Cardiac atrium fibroblast (primary cell): ENCODE results near the gene ANKRD11.

- RAMPAGE, long total RNA = no peak
Observed at GRCh38 chr16:89103114-89103550, 9.5 kb downstream of the ACSF3 start.

- RAMPAGE, long total RNA = no peak
Observed at GRCh38 chr16:89156778-89157286, 14.7 kb upstream of the CDH15 start.

DNA sequence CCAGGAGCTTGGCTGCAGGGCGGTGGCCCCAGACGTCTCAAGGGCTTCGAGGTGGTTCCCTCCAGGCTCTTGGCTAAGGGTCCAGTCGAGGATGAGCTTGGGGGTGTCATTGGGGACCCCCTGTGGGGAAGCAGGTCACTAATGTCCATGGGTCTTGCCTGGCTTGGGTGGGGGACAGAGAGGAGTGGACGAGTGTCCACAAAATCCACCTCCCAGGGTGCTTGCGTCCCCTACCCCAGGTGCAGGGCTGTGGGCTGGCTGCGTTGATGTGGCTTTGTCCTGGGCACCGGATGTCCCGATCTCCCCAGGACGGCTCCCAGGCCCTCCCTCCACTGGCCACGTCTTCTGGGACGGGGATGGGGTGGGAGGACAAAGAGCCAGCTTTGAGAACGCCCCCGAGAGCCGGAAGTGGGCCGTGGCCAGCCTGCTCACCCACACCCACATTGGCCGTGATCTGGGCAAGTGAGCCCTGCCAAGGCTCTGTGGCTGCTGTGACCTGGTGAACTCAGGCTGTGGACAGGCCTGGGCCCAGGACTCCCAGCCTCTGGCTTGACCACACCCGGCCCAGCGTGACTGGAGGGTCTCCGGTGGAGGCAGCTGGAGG lies 3.2 kb downstream of the CDH15 start:
- RAMPAGE, long total RNA = no peak

DNA sequence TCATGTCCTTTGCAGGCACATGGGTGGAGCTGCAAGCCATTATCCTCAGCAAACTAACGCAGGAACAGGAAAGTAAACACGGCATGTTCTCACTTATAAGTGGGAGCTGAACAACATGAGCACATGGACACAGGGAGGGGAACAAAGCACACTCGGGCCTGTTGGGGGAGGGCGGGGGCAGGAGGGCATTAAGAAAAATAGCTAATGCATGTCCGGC lies 28.9 kb downstream of the ZNF778 start:
- RAMPAGE, long total RNA = no peak

DNA sequence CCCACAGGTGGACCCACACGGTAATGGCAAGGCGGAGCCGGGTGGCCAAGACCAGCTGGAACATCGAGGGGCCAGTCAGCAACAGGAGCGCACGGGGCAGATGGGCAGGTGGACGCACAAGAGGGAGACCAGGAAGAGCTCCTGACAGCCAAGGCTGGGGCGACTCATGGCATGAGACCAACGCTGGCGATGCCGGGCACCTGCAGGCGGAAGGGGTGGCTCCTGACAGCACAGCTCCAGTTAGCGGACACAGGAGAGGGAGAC lies 58.5 kb downstream of the ZNF778 start:
- RAMPAGE, long total RNA = no peak

- RAMPAGE, long total RNA = no peak
Observed at GRCh38 chr16:89291333-89291956, 73.9 kb downstream of the ZNF778 start.

DNA sequence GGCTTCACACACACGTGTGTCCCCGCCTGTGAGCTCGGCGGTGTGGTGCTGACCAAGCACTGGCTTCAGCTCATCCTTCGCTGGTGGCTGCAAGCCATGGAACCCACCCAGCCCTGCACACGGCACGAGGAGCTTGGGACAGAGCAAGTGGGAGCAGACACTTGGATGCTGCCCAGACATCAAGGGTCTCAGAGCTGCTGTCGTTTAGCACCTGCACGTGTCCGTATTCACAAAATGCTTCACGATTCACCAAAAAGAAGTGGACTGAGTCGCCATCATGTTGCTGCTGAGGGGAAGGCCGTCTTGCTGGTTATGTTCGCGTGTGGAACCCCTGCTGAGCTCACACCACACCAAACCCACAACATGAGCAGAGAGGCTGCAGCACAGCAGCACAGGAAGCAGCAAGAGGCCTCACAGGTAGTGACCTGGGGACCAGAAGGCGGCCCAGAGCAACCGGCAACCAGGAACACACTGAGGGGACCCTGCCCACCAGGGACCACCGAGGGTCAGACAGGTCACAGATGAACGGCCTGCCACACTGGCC lies 98.1 kb downstream of the ZNF778 start:
- RAMPAGE, long total RNA = no peak

DNA sequence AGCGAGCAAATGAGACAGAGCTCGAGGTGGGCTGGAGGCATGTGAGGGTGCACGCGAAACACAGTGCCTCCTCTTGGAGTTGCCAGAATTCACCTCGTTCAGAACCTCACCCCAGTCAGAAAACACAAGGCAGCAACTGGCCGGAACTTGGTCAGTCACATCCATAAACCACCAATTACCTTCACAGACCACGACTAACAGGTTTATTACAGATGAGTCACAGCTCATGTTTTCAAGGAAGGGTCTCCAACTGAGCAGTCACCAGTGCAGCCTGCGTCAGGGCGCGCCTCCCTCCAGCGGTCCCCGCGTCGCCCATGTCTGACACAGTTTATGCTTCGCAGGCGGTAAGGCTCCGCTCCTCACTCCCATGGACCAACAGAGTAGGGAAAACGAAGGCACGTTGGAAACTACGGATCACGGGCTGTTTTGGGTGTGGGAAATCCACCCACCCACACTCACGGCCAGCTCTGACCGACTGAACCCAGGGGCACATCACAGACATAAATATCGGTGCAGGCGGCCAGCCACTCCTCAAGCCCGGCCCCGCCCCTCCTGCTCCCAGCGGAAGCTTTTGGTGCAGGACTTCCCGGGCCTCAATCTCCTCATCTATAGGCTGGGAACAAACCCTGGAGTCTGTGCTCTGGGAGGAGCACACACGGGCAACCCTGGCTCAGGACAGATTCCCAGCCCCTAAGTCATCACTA lies 126.2 kb downstream of the ZNF778 start:
- RAMPAGE, long total RNA = no peak

- RAMPAGE, long total RNA = no peak
Observed at GRCh38 chr16:89372717-89373198, 117.6 kb downstream of the ANKRD11 start.

DNA sequence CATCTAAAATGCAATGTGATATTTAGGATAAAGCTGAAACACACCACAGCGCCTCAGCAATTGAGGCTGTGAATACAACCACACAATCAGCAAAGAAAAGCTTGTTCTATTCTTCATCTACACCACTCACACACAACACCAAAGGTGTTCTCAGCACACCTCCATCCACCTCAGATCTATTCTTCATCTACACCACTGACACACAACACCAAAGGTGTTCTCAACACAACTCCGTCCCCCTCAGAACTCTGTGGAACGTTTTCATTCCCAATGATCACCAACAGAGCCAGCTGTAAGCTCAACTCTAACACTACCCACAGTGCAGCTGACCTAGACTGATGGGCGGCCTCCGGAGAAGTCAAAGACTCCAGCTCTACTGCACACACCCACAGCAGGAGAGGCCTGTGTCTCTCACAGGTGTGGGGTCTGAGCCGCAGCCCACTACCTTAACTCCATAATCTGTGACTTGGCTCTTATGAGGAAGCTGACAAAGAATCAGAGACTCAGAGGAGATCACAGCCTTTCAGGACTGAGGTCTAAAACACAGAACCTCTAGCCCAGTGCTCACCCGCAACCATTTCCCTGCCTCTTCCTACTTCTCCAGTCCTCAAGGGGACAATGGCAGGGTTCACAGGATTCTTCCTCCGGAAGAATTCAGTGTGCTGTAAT lies 50.7 kb downstream of the ANKRD11 start:
- RAMPAGE, long total RNA = no peak

- RAMPAGE, long total RNA = no peak
Observed at GRCh38 chr16:89474405-89475160, 15.8 kb downstream of the ANKRD11 start.

- RAMPAGE, long total RNA = no peak
Observed at GRCh38 chr16:89489967-89490753, at the start of gene ANKRD11. ANKRD11 (minus strand) TSS chr16:89490561.

GRCh38 chr16:89506749-89507327 lies 1.4 kb upstream of the SPG7 start:
- RAMPAGE, long total RNA = no peak

- RAMPAGE, long total RNA = no peak
Observed at GRCh38 chr16:89523483-89524385, 15.5 kb downstream of the SPG7 start.

DNA sequence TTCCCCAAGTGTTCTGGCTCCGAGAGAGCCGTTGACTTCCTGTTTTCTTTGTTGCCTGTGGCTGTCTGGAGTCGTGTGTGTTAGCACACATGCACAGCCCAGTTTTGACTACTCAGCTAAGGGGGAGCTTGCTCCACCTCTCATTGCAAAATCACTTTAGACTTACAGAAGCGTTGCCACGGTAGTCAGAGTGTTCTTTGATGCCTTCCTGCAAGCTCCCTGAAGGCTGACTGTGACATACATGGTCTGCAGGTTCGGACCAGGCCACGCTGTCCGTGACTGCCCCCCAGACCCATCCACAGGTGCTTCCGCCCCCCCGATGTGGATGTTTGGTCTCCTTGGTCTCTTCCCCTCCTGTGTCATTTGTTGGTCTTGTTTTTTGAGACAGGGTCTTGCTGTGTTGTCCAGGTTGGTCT lies 25.9 kb upstream of the RPL13 start:
- RAMPAGE, long total RNA = no peak

GRCh38 chr16:89556746-89558109 lies 3.3 kb upstream of the RPL13 start:
- RAMPAGE, long total RNA = no peak

- RAMPAGE, long total RNA = no peak
Observed at GRCh38 chr16:89694313-89694847, 7.1 kb downstream of the SPATA2L start.

GRCh38 chr16:89697468-89697977 lies 4.0 kb downstream of the SPATA2L start:
- RAMPAGE, long total RNA = no peak

GRCh38 chr16:89707076-89707512 lies 5.6 kb upstream of the SPATA2L start:
- RAMPAGE, long total RNA = no peak

GRCh38 chr16:89711486-89712170 lies 9.1 kb downstream of the VPS9D1 start:
- RAMPAGE, long total RNA = no peak